Astrocyte (in vitro differentiated cells and primary cell): Measurements from ENCODE around the genes PDE4D and ERCC8.

DNA sequence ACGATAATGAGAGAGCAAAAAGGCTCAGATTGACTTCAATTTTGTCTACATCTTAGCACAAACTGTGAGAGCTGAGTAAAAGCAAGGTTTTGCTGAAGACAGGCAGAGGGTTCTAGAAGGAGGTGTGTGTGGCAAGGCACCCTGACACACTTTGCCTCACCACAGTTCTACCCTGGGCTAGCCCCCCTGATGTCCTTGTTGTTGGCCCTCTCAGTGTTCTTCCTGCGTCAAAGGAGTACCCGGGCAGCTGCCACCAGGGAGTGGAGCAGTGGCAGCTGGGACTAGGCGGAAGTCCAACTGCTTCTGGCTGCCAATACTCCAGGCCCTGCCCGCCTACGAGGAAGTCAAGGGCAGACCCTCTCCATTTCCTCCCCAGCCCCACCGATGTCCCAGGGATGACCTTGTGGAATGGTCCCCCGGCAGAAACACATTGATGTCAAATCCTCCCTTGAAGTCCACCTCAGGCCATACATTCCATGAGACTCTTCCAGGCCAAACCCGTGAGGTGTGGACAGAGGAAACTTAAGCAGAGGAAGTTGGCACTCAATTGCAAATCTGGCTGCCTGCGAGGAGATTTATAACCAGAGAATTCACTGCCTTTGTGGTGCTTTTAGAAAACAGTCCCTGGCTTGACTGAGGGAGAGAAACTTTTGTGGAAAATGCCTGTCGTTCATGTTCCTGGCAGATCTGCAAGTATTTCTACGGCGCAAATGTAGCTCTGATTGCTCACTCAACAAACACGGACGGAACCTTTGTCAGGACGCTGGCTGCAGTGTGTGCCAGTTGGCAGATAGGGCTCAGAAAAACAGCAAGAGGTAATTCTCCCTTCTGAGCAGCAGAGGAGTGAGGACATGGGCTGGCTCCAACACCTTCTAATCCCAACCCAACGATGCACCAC lies 339.7 kb downstream of the RAB3C start:
- PRO-cap: no peak
- RRBS, 2 experiments: no CpG with 5 or more reads among the region's 17 CpGs

GRCh38 chr5:59143078-59143428 lies 560.2 kb downstream of the RAB3C start:
- PRO-cap: no peak

DNA sequence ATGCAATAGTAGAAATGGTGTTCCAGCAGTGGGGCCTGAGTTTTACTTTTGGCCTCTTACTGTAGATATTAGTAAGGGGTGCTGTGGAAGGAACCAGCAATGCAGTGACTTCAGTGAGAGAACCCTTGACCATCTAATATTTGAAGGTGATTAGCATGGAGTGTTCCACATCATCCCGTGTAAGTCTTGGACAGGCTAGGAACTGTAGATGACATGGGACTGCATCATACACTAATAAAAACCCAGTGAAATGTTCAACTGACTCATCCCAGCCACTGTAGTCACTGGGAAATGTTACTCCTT lies 610.9 kb downstream of the RAB3C start:
- PRO-cap: no peak
- RRBS, 2 experiments: no CpG with 5 or more reads among the region's 1 CpG

DNA sequence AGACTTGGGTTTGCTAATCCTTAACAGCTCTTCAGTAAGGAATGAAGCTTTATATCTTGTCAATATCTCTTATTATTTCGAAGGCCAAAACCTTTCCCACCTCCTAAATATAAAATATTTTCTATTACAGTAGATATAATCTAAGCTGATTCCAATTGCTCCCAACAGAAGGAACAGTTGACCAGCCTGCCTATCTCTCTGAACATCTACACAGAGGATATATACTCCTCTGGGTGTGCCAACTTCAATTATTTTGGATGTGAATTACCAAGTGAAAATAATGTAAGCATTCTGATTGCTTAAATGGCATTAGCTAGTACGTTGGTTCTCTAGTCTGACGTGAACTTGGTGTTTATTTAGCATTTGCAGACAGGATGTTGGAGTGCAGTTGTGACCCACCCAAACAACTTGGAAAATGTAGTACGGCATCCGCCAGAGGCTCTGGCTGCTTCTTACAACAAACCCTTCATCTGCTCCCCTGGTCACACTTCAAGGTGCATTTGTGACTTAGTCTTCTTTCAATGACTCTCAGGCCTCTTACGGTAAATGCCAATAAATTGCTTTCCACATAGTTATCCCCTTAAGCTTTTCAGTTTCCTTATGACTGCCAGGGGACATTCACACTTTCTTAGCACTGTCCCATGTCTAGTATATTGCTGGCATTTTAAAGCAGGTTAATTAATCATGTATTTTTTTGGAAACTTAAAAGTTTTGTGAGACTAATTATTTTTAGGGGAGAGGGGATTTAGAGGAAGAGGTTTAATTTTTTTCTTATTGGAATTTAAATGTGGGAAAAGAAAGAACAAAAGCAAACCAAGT lies 616.6 kb downstream of the PDE4D start:
- PRO-cap: no peak
- RRBS, 2 experiments: no CpG with 5 or more reads among the region's 6 CpGs

GRCh38 chr5:59305411-59305977 lies 588.0 kb downstream of the PDE4D start:
- PRO-cap: no peak

- PRO-cap: no peak
- RRBS, 2 experiments: no CpG with 5 or more reads among the region's 7 CpGs
Measured at GRCh38 chr5:59346141-59346729, 547.3 kb downstream of the PDE4D start.

DNA sequence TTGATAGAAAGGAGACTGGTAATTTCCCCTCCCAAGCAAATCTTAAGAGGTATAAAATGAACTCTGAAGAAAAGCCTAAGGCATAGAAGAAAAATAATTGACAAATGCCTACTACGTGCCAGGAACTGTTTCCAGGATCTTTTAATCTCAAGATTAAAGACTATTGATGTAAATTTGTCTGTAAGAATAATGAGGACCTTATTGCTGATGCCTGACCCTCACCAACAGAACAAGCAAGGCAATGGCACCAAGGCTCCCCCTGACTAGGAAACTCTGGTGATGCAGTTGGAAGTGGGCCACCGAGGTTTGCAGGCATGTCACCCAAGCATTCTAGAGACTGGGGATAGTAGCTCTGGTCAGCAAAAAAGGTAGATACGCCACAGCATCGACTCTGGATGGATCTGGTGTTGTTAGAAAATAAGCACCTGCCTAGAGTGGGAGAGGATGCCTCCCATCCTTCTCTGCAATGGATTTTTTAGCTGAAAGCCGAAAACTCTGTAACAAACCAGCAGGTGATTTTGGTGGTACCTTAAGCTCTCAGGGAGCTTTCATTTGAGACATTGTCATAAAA lies 308.7 kb downstream of the PDE4D start:
- PRO-cap: no peak
- RRBS, 2 experiments: no CpG with 5 or more reads among the region's 5 CpGs

GRCh38 chr5:59622612-59623138 lies 270.9 kb downstream of the PDE4D start:
- PRO-cap: no peak
- RRBS, 2 experiments: no CpG with 5 or more reads among the region's 5 CpGs

DNA sequence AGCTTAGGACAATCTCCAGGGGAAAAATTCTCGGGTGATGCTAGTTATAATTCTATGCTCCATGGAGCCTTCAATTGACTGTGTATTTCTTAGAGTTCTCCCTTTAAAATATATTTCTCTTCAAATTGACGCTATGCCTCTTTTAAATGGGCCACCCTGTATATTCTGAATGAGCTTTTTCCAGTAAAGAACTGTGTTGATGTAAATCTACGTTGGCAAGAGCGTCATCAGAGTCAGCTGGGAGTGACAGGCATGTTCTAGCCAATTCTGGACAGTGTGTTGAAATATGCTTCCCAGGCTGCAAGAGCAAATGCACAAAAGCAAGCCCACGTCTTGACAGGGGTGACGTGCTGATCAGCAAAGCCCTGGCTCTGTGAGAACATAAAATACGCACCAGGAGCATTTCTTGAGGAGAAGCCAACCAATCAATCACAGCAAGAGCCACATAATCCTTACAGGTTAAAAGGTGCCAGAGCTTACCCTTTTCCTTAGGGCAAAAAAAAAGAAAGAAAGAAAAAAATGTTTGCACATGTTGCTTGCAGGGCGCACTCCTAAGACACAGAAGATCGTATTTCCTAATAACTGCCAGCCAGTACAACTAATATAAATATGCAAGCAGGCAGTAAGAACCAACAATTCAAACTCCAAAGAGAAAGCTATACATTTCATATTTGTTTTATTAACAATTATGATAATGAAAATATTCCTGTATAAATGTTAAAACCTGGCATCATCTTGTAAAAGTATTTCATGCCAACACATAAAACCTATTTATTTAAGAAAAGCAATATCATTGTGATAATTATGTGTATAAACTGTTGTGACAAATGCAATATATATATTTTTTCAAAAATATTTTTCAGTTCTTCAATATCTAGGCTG lies 148.0 kb downstream of the PDE4D start:
- PRO-cap: no peak
- RRBS, 2 experiments: no CpG with 5 or more reads among the region's 9 CpGs

GRCh38 chr5:59746286-59746913 lies 147.1 kb downstream of the PDE4D start:
- PRO-cap: no peak
- RRBS, 2 experiments: no CpG with 5 or more reads among the region's 8 CpGs

DNA sequence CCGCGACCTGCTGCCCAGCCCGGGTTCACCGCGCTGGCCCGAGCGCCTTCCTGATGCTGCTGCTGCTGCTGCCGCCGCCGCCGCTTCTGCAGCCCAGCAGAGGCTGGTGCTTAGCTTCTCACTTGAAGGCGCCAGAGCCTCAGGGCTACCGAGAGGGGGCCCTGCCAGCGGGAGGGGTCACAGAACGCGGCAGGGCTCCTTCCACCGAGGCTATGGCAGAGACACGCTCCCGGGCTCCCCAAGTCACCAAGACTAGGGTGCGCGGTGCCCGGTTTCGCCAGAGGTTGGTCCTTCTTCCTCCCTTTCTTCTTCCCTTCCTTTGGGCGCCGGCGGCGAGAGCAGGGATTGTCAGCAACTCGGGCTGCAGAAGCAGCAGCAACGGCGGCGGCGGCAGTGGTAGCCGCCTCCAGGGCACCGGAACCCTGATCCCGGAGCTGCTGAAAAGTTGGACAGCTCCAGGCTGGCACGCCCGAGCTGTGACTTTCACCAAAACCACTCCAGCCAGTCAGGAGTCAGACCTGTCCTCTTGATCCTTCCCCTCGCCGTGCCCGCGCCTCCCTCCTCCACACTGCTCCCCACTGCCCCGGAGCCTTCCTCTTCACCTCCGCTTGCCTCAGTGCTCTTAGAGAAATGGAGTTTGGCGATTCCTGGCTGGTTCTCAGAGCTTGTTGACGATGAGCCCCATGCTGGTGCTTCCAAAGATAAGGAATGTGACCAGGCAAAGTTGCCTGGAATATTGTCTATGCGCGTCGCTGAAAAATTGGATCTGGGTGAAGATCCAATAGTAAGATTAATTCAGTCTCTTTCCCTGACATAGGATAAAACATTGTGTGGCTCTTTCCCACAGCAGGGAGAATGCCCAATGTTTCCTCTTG lies at the start of gene PDE4D:
Gene PDE4D, minus strand, starts transcription at position 90 of the 875 bp plus-strand sequence.
- PRO-cap: no peak
- RRBS, 2 experiments: 1 to 4% methylated on average over 12 to 13 of the region's 48 CpGs

- PRO-cap: no peak
- RRBS, 2 experiments: no CpG with 5 or more reads among the region's 2 CpGs
Measured at GRCh38 chr5:60285564-60286015, 392.1 kb upstream of the PDE4D start.

DNA sequence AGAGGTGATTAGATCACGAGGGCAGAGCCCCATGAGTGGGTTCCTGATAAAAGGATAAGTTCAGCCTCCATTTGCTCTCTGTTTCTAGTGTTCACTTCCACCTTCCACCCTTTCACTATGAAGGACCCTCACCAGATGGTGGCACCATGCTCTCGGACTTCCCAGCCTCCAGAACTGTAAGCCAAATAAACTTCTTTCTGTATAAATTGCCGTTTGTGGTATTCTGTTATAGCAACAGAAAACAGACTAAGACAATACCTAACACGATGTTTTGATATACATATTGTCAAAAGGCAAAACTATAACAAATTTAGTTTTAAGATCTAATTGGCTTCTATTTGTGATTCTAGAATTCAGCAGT lies 166.1 kb downstream of the DEPDC1B start:
- PRO-cap: no peak
- RRBS, 2 experiments: no CpG with 5 or more reads among the region's 4 CpGs

DNA sequence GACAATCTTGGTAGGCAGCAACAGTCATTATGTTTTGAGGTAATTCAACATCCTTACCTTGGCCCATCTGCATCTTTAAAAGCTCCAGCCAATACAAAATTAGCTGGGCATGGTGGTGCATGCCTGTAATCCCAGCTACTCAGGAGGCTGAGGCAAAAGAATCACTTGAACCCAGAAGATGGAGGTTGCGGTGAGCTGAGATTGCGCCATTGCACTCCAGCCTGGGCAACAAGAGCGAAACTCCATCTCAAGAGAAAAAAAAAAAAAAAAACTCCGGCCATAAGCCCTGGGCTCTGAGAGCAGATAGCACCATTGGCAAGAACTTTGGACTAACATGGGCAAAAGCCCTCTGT lies 65.2 kb downstream of the DEPDC1B start:
- PRO-cap: no peak
- RRBS, 2 experiments: no CpG with 5 or more reads among the region's 4 CpGs

DNA sequence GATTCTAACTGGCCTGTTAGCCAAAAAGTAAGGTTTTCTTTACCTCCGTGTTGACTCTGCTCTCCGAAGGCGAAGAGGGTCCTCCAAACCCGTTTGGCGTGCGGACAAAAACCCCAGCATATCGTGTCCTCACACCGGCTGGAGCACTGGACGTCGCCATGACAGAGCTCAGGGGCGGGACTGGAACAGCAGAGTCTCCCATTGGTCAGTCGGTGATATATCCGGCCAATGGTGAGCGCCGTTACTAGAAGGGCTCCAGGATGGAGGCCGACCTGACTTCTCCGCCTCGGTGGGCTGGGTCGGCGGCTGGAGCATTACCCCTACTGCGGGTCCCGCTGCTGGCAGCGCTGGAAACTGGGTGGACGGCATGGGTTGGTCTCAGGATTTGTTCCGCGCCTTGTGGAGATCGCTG lies at the start of gene ERCC8:
Gene ERCC8, minus strand, starts transcription at position 182 of the 412 bp plus-strand sequence.
- PRO-cap: bidirectional peak, plus-strand start at position 314 of the sequence, minus-strand start at position 184 of the sequence
- RRBS, 2 experiments: 2 to 3% methylated on average over 5 to 7 of the region's 27 CpGs

- PRO-cap: no peak
Measured at GRCh38 chr5:61257659-61257916, 74.5 kb upstream of the ZSWIM6 start.

GRCh38 chr5:61336220-61336752 lies 4.2 kb downstream of the ZSWIM6 start:
- PRO-cap: no peak
- RRBS, 2 experiments: no CpG with 5 or more reads among the region's 14 CpGs

DNA sequence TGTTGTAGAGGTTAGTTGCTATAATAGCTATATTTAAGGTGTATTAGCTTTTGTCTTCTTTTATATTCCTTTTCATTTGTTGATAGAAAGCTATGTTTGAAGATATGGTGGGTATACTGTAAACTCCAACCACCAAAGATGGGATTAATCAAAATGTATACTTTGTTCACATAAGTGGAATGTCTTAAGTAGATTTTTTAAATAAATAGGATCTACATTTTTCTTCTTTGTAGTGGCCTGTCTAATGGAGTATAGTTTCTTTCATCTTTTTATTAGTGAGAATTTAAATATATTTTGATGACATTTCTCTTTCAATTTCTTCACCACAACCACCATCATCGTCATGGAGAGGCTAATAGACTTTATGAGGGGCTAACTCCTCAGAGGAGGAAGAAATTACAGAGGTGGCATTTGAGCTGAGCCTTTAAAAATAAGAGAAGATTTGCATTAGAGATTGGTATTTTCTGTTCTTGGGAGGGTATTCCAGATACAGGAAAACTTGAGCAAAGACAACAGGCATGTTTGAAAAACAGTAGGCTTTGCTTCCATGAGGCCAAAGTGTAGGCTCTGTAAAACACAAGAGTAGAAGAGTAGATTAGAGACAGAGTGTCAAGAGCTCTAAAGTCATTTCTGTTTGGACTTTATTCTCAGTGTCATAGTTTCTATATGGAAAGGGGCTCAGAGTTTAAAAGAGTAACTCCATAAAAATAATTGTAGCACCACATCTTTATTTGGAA lies 73.2 kb downstream of the ZSWIM6 start:
- PRO-cap: no peak
- RRBS, 2 experiments: no CpG with 5 or more reads among the region's 1 CpG

DNA sequence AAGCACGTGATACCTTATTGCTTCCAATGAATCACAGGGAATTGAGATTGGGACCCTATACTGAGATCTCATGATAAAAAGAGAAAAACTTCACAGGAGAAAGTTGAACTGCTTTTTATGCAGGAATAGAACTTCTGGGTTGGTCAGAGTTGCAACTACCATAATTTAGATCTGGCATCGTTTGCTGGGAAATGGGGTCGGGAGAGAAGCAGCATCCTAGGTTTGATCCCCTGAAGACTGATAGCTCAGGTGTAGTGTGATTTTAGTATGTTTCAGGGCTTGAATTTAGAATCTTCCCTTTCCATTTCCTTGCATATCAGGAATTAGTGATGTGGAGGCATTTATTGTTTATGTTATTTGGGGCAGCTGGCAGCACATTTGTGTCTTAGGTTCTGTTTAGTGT lies 80.1 kb downstream of the ZSWIM6 start:
- PRO-cap: no peak
- RRBS, 2 experiments: no CpG with 5 or more reads among the region's 3 CpGs

- PRO-cap: no peak
- RRBS, 2 experiments: 4% methylated on average over 1 of the region's 12 CpGs; no CpG with 5 or more reads in 1 of the 2 experiments
Measured at GRCh38 chr5:61631176-61631940, 299.3 kb downstream of the ZSWIM6 start.